Heart (tissue), 3 donors: ENCODE measurements around a stretch of chr1.

- RAMPAGE, long total RNA, 2 experiments: no peak in any of the 2 experiments
Observed at GRCh38 chr1:209756461-209757271, 813 bp downstream of the TRAF3IP3 start.

DNA sequence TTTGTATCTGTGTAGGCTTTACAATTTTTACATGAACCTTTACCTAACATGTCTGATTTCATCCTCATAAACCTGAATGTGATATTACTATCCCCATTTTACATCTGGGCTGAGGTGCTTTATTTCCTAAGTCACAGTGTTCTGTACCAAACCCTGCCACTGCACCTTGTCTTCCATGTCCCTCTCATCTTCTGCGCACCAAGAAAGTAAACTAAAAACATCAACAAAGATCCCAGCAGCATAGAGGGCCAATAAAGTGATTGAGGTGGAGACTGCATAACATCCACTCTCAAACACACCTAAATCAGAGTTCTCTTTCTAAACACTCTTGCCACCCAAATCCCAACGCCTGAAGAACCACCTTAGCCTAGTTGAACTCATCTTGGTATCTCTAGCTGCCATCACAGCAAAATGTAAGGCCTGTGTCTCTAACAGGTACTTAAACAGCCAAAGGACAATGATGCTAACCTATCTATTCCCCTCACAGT lies 1.7 kb downstream of the IRF6 start:
- RAMPAGE, long total RNA, 2 experiments: no peak in any of the 2 experiments

- RAMPAGE, long total RNA, 2 experiments: no peak in any of the 2 experiments
Observed at GRCh38 chr1:209825458-209826554, 2.0 kb upstream of the UTP25 start.

- RAMPAGE, long total RNA, 2 experiments: no peak in any of the 2 experiments
Observed at GRCh38 chr1:209884623-209885275, 53.3 kb upstream of the SYT14 start.

GRCh38 chr1:210070017-210070216 lies 131.9 kb downstream of the SYT14 start:
- RAMPAGE, long total RNA, 2 experiments: no peak in any of the 2 experiments

DNA sequence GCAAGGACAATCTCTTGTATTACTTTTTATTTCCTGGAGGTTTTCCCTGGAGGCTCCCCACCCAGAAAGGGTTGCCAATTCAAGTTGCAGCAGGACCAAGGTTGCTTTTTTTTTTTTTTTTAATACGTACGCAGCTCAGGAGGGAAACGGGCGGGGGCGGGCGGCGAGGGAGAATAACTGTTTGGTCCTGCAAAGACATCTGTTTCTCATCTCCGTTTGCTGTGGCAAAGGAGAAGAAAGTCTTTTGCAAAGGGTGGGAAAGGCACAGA lies 602 bp upstream of the SERTAD4 start:
- RAMPAGE, long total RNA, 2 experiments: no peak in any of the 2 experiments

- RAMPAGE, long total RNA, 2 experiments: no peak in any of the 2 experiments
Observed at GRCh38 chr1:210251039-210252352, 18.9 kb downstream of the SERTAD4 start.

DNA sequence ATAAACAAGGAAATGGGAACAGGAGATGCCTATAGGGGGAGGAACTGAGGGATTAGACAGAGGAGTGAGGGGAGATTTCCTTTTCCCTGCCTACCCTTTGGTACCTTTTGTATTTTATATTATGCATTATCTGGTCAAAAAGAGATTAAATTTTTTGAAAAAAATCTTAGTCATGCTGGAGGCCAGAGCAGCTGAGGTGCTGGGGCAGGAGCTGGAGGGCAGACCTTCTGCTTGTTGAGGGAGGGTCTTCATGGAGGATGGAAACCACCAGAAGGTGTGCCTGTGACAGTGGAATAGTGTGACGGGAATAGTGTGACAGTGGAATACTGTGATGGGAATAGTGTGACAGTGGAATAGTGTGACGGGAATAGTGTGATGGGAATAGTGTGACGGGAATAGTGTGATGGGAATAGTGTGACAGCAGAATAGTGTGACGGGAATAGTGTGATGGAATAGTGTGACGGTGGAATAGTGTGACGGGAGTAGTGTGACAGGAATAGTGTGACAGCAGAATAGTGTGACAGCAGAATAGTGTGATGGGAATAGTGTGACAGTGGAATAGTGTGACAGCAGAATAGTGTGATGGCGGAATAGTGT lies 325.0 kb downstream of the HHAT start:
- RAMPAGE, long total RNA, 2 experiments: no peak in any of the 2 experiments

- RAMPAGE, long total RNA, 2 experiments: no peak in any of the 2 experiments
Observed at GRCh38 chr1:211257870-211258614, 1.1 kb upstream of the RCOR3 start.

DNA sequence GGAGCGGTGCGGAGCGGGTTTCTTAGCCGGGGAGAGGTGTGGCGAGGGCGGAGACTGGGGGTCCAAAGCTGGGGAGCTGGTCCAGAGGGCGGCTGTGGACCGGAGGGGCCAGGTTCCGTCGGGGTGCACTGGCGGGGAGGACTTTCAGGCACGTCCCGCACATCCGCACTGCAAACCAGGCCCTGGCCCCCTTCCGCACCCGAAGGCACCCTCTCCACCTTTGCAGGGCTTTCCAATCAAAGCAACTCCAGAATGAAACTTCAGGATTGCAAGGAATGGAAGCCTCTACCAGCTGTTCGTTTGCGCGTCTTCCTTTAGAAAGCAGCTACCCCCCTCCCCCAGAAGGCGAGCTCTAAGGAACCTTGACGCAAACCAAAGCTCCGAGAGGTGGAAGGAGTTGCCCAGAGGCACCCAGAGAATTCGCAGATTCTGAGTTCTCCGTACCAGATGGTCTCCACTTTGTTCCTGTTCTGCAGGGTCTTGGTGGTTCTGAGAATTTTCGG lies 547 bp downstream of the TRAF5 start:
- RAMPAGE, long total RNA, 2 experiments: no peak in any of the 2 experiments

DNA sequence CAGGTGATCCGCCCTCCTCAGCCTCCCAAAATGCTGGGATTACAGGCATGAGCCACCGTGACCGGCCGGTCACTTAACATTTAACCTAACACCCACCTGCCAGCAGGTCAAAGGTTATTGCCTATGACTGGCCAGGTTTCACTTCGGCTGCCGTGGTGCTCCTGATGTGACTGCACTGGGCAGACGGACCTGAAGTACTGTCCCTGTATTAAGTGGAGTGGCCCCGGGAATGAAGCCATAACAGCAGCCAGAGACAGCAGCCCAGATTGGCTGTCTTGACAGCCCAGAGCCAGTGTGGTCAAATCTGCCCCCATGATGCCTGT lies 24.4 kb upstream of the RD3 start:
- RAMPAGE, long total RNA, 2 experiments: no peak in any of the 2 experiments

DNA sequence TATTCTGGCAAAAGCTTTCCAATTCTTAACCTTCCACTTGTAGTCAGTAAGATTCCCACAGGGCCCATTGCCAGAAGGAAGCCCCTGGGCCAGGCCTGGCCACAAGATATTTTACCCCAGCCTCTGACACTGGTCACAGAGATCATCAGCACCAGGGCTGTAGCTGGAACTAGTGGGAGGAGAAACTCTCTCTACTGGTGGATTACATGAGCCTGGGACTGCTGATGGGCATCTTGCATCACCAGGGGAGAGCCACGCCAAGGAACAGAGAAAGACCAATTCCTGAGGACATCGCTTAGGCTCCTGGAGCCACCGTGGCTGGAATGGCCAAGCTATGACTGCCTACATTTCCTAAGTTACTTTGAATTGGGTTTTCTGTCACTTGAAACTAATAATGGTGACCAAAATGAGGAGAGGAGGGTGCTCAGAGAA lies 26.7 kb upstream of the RD3 start:
- RAMPAGE, long total RNA, 2 experiments: no peak in any of the 2 experiments

GRCh38 chr1:211548538-211549518 lies 30.1 kb downstream of the SLC30A1 start:
- RAMPAGE, long total RNA, 2 experiments: start-site peak on the minus strand in 1 of 2 experiments, at chr1:211549333-211549339 at its widest, 5 reads per replicate

DNA sequence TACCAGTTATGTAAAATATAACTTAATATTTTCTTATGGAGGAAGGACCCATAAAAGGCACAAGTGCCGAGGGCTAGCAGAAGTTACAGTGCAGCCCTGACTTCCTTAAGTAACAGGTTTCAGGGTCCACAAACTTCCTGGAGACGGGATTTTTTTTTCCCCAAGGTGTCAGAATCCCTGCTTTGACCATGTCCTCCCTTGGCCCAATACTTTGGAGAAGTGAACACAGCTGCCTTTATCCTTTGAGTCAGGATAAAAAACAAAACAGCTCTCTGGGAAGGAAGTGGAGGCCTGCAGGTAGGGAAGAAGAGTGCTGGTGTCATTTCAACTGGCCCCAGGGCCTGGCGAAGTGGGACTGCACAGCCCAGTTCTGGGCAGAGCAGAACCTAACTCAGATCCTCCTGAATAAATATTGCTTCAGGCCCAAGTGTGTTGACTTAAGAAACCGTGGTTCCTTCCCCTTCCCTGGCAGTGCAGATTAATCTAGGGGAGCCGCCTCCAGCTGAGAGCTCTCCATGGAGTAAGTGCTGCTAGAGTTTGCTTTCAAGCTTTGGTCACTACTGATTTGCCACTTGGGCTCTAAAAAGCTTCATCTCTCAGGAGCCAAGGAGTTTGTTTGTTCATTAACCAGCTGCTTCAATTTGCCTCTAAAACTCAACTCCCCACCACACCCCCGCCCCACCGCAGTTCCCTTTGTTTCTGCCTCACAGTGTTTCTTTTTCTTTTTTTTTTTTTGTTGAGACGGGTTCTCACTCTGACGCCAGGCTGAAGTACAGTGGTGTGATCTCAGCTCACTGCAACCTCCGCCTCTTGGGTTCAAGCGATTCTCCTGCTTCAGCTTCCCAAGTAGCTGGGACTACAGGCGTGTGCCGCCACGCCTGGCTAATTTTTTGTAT lies 112.0 kb downstream of the DTL start:
- RAMPAGE, long total RNA, 2 experiments: no peak in any of the 2 experiments

DNA sequence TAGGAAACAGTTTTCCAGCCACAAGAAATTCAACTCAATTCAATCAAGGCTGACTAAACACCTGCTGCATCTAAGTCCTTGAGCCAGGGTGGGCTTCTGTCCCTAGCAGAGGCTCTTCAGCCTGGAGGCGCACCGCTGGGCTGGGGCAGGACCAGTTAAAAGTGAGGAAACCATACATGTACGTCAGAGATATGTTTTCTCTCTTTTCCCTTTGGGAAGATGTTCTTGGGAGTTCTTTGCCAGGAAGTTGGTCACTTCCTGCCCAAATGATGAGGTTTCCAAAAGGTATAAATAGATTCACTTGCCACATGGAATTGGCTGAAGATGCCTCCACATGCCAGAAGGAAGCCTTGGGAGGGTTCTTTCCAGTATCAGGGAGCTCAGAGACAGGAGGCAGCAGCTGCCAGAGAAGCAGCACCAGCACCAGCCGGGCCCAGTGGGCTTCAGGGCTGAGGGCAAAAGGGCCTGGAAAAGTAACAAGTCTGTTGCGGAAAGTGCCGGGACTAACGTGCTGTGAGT lies 97.3 kb upstream of the PPP2R5A start:
- RAMPAGE, long total RNA, 2 experiments: no peak in any of the 2 experiments

- RAMPAGE, long total RNA, 2 experiments: start-site peak on the minus strand in 1 of 2 experiments, at chr1:212233405-212233438 at its widest, 98 reads per replicate
Observed at GRCh38 chr1:212233186-212233663, 52.0 kb upstream of the PPP2R5A start.

- RAMPAGE, long total RNA, 2 experiments: start-site peak on the minus strand in 1 of 2 experiments, at chr1:212234675-212234710 at its widest, 31 reads per replicate
Observed at GRCh38 chr1:212234494-212235148, 50.6 kb upstream of the PPP2R5A start.

DNA sequence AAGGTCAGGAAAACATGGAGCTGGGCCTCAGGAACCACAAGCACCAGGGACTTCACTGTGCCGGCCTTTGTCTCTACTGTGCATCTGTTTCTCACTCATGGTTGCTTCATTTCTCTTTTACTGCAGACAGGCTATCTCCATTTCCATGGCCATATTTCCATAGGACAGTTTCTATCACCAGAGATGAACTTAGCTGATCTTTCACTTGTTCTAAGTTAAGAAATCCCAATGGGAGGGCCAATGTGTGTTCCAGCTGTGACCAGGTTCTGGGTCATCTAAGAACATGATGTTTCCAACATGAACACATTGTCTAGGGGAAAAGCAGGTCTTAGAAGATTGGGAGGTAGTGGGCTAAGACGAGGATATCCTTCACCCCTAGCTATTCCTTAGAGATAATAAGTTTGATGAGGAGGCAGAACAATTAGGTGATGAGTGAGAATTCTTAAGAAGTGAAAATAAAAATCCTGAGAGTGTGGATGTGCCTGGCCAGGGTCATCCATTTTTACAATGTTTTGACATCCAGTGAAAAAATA lies 43.6 kb upstream of the PPP2R5A start:
- RAMPAGE, long total RNA, 2 experiments: no peak in any of the 2 experiments

DNA sequence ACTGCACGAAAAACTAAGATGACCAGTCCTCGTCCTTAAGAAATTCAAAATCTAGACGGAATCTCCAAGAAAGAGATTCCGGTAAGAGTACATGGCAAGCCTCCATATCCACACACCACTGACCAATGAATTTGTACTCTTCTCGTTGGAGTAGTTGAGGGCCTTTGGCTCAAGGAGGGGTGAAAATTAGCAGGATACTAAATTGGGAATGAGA lies 961 bp upstream of the PPP2R5A start:
- RAMPAGE, long total RNA, 2 experiments: no peak in any of the 2 experiments

- RAMPAGE, long total RNA, 2 experiments: no peak in any of the 2 experiments
Observed at GRCh38 chr1:212477694-212478300, 45.1 kb downstream of the NENF start.